Endometrial microvascular endothelial cells (primary cell): ENCODE measurements around a stretch of chr3.

GRCh38 chr3:119636160-119636705 is 24.2 kb downstream of the POPDC2 start:
- RAMPAGE, long total RNA: no peak

DNA sequence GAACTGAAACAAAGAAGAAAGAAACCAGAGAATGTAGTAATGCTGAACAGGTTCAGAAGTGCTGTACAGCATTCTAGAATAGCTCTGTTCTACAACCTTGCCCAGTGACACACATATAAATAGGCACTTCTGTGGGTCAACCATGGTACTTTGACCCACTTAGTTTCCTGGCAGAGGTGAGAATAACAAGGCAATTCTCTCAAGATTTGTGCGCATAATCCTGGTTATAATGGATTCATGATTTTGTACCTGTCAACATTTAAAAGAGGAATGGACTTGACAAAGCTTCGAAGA is 12.3 kb downstream of the CFAP91 start:
- RAMPAGE, long total RNA: no peak

- RAMPAGE, long total RNA: no peak
These were observed 12.5 kb upstream of the NR1I2 start for GRCh38 chr3:119769449-119769735.

DNA sequence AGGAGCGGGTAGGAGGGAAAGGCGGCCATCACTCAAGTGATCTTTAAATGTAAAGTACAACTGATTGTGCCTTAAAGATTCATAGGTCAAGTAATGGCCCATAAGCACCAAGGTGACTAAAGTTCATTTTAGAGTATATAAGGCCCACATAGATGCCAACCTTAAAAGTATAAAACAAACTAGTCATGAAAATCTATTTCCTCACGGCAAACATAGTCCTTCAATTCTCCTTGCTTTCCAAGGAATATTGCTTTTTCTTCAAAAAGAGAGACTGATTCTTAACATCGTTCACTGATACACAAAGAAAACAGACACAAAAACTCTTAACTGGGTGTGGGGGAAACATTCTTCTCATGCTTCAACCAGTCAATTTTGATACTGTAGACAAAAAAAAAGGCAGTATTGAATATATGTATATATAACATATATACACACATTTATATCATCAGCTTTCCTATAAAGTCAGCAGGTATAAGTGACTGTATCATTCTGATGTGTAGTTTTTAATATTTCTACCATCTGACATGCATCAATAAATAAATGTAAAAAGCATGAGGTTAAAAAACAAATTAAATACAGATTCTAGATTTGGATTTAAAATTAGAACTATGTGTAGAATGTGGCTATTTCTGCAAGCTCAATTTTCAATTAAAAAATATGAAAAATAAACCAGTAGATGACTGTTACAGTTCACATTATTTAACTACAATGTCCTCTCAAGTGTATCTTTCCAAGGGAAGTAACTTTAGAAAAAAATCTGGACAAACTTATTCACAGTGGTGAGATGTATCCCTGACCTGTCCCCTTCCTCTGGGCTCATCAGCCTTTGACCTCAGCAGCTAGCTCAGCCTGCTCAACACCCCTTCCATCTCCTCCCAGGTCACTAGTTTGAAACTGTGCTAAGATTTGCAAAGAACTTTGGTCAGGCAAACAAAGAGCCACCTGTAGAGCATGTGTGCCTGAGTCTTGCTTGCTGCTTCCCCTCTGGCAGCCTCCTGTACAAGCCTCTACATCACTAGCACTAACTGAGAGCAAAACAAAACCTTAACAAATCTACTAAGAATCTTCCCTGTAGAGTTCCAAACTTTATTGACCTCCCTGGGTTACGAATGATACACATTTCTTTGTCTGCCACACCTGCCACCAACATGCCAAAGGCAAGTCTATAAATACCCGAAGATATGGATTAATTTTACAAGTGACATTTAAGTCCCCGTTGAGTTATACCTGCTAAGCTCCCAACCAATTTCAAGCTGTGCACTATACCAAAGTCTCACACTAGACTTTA is 43.6 kb downstream of the NR1I2 start:
- RAMPAGE, long total RNA: no peak

- RAMPAGE, long total RNA: no peak
These were observed 32.2 kb downstream of the FSTL1 start for GRCh38 chr3:120418254-120419418.

DNA sequence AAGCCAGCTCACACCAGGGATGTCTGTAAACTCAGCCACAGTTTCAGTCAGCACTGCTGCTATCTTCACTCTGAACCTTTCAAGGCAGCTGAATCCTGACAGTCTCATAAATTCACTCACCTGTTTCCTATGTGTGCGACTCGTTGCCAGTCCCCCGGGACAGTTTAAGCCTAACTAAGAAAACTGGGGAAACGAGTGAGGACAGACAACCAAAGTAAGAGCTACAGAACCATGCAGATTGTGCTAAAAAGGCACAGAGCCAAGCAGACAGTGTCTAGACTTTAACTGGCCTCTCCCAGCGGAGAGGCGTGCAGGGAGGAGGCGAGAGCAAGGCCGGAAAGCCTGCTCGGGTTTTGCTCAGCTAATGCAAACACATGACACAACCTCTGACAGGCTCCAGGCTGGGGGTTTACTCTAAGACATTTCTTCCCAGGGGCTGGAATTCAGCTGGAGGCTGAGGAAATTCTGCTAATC is 11.9 kb downstream of the FSTL1 start:
- RAMPAGE, long total RNA: no peak

DNA sequence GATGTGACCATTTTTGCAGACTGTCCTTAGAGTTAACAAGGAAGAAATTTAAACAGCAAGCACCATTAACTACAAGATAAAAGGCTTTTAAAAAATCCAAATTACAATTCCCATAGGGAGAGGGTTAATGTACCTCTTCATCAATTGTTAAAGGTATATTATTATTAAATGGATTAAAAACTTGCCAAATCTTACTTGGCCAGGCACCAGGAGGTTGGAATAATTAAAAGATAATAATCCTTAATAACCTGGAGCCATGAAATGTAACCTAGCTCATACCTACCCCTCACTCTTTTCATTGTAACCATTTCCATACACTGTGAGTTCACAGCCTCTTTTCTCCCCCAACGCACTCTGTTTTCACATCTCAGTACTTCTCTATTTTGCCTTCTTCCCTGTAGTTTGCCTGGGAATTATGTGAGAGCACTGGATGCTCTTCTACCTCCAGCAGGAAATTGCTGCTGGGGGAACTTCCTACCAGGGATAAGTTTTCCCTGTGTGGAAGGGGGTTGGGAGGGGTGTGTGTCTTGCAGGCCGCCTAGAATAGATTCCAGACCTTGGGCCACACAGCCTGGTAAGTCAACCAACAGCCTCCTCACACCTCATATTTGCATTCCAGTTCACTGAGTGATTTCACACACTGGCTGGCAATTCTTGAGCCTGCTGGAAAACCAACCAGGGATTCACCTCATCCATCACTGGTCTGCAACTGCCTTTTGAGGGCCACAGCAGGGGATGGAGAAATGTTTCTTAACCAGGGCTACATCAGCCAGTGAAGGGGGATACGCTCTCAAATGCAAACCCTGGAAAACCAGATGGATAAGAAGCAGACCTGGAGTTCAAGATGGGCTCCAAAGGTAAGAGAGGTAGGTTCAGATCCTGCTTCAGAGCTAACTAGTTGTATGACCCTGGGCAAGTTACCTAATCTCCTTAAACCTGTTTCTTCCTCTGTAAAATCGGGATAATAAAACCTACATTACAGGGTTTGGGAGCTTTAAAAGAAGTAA is 2.2 kb downstream of the FSTL1 start:
- RAMPAGE, long total RNA: no peak

DNA sequence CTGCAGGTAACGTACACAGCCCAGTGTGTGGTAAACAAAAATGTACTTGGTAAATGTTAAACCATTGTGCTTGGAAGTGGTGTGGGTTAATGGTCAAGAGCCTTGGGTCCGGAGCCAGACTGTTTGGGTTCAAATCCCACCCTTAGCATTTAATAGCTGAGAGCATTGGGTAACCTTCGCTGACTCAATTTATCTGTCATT is 1.6 kb downstream of the FSTL1 start:
- RAMPAGE, long total RNA: no peak

DNA sequence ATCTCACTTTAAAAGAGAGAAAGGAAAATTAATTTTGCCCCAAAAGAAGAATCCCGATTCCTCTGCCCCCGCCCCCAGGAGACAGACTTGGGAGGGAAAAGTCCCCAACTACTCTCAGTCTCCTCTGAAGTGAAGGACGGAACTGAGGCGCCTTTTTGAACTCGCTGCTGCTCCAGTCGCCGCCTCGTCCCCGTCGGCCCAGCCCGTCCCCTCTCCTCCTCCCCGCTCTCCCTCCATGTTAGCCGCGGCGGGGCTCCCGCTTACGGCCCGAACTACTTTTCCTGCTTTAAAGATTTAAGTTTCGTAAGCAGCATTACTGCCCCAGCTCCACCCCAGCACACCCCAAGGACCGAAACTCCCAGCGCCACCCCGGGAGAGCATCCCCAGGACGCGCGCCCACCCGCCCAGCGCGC is 567 bp downstream of the FSTL1 start:
- RAMPAGE, long total RNA: no peak

DNA sequence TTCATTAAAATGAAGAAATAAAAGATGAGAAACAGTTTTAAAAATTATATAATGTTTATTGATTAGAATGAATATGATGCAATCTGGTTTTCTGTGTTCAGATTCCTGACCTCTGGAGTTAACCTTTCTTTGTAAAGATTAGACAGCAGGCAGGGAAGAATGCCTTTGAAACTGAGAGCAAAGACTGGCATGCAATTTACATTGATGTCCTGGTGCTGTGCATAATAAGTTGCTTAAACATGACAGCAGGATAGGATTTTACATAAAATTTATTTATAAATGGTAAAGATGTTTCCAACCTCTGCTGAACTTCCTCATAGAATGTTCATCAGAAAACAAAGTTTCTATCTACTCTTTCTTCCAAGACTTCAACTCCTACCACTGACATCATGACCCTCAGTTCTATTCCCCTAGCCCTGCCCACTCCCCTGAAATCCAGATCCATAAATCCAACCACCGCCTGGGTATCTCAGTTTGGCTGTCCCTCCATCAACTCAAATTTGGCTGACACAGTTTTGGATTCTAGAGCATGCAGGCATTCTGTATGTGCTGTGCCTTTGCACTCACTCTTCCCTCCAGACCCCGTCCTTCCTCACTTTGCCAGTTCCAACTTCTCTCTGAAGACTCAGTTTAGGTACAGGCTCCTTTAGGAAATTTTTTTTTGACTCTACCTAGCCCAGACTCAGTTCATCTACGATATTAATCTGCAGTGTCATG is 1.6 kb downstream of the HGD start:
- RAMPAGE, long total RNA: no peak

DNA sequence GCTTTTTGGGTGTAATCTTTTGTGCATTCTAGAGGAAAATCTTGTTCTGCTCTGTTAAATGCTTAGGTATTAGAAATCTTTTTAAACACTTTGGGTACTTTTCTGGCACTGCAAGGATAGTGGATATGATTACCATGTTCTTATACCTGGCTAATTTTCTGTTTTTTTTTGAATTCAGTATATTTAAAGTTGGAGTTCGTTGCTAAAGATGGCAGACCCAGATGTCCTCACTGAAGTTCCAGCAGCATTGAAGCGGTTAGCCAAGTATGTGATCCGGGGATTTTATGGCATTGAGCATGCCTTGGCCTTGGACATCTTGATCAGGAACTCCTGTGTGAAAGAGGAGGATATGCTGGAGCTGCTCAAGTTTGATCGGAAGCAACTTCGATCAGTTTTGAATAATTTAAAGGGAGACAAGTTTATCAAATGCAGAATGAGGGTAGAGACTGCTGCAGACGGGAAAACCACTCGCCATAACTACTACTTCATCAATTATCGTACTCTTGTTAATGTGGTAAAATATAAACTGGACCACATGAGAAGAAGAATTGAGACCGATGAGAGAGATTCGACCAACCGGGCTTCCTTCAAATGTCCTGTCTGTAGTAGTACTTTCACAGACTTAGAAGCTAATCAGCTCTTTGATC is 7.9 kb downstream of the GTF2E1 start:
- RAMPAGE, long total RNA: no peak

- RAMPAGE, long total RNA: no peak
These were observed 52.1 kb upstream of the STXBP5L start for GRCh38 chr3:120855755-120856422.

- RAMPAGE, long total RNA: no peak
These were observed 6.7 kb upstream of the HCLS1 start for GRCh38 chr3:121667257-121667879.

DNA sequence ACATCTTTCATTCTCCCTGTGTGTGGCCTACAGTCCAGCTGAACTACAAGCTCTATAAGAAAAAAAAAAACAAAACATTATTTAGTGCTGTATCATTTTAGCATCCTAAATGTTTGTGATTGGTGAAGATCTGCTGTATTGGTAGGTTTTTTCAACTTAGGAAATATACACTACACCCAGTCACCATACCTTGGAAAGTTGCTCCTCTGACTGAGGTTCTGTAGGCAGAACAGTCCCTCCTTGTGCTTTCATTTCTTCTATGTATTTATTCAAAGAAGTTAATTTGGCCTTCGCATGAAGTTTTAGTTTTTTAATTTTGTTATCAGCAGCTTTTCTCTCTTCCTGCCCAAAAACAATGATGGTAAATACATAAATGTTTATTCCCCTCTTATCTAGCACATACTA is 20.5 kb downstream of the GOLGB1 start:
- RAMPAGE, long total RNA: no peak

- RAMPAGE, long total RNA: no peak
These were observed 1.1 kb downstream of the ILDR1 start for GRCh38 chr3:122020831-122021401.

DNA sequence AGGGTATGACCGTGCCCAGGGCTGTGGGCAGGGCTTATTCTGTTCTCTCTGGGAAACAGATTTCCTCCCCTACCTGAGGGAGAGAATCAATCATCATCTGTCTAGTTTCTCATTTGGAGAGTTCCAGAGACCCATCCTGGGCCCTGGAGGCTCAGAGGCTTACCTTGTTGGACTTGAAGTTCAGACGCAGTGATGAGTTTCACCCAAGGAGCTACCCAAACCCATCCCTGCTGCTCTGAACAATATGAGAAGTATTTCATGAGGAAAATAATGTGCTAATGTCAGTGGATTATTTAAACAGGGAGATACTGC is 28.3 kb downstream of the CSTA start:
- RAMPAGE, long total RNA: no peak

- RAMPAGE, long total RNA: no peak
These were observed 684 bp downstream of the WDR5B start for GRCh38 chr3:122414825-122415930.

GRCh38 chr3:122575917-122577108 is 1.1 kb upstream of the PARP15 start:
- RAMPAGE, long total RNA: no peak

- RAMPAGE, long total RNA: no peak
These were observed 47.1 kb downstream of the PARP14 start for GRCh38 chr3:122727852-122728119.

GRCh38 chr3:122767596-122767981 is 26.0 kb downstream of the HSPBAP1 start:
- RAMPAGE, long total RNA: no peak